Temporal lobe (tissue), 2 donors: ENCODE measurements around a stretch of chr2.

DNA sequence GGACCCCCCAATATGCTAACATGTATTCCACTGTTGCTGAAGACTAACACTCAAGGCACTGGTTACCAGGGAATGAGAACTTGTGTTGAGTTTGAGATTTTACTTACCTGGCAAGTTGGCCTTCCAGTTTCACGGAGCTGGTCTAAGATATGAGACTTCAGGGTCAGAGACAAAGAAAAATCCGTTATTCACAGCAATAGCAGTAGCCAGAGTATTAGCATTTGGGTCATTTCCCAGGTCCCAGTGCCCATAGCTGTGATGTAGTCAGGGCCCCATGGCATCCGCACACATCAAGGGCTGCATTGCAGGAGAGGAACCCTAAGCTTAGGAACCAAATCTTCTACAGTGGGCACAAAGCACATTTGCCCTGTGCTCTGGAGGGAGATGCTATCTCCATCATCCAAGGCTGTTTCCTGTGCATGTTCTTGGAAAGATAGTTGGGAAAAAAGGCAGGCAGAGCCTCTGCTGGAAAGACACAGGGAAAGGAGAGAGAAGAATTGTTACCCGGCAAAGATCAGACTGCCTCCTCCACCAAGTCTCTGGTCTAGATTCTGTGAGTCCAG, 88.3 kb downstream of the GBX2 start:
- RAMPAGE, long total RNA, result no peak

- RAMPAGE, long total RNA, result no peak
Observed at GRCh38 chr2:236488775-236488974, 18.6 kb downstream of the IQCA1 start.

- RAMPAGE, long total RNA, result no peak
Observed at GRCh38 chr2:236545737-236546207, 23.9 kb upstream of the ACKR3 start.

DNA sequence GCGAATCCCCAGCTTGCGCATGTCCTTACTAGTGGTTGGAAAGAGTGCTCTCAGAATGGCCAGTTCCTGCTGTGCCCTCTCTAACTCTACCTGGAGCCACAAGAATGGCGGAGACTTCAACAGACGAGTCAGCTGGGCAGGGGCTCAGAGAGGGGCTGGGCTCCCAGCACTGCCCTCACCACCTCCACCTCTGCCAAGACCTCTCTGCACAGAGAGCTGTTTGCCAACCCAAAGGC, 13.2 kb downstream of the ACKR3 start:
- RAMPAGE, long total RNA, result no peak

GRCh38 chr2:236976379-236977013, 109.2 kb upstream of the COPS8 start:
- RAMPAGE, long total RNA, result no peak

DNA sequence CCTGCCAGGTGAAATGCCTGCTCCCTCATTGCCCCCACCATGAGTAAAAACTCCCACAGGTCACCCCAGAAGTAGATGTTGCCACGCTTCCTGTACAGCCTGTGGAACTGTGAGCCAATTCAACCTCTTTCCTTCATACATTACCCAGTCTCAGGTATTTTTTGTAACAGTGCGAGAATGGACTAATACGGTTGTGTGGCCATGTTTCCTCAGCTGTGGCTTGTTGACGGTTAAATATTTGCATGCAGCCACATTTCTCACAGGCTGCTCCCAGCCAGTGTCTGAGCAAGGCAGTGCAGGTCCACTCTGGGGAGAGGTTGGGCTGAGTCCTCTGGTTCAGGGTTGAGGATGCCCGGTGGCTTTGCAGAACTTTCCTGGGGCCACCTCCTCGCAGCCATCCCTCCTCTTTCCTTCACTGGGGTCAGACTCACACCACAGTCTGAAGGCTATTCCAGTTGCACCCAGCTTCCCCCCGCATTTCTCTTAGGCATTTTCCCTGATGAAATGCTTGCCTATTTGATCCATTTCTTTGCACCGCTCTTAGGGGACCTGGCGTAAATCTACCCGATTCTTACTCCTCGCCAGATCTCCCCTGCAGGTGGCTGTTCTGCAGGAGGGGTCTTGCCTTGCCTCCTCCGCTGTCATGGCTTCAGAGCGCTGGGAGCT, 27.6 kb upstream of the COPS8 start:
- RAMPAGE, long total RNA, result no peak

- RAMPAGE, long total RNA, result no peak
Observed at GRCh38 chr2:237059200-237059928, 26.3 kb upstream of the COPS8 start.

DNA sequence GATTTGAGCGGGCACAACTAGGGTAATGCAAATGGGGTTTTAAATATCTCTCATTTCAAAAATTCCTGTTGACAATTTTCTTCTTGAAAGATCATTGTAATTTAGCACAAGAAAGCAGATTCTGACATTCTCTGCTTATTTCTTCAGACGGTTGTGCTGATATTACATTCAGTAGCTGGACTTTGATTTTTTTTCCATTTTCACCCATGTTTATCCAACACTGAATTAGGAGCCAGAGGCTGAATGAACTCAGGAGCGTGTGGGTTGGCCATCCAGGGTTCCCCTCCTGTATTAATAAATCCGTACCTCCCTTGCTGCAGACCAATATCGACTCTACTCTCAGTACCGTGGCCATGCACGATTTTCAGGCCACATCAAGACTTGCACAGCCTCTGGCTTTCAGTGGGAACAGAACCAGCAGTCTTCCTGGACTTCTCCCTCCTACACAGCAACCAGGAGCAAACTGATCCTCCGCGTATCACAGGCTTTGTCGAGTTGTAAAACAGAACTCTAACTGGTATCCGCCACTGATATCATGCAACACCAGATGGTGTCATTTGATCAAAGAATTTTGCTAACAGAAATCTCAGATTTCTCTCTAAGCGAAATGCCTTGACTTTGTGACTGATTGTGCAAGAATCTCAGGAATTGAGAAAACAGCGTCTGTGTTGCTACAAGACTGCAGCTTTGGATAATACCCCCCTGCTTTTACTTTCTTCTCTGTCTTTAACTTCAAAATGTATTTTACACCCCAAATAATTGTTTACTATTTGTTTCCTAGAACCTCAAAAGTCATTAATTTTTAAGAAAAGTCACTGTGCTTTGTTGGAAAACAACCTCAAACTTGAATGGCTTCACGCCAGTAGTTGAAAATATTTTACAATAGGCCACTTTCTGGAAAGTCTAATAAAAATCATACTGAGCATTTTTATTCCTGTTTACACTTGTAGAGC, 85.7 kb downstream of the COPS8 start:
- RAMPAGE, long total RNA, result no peak

DNA sequence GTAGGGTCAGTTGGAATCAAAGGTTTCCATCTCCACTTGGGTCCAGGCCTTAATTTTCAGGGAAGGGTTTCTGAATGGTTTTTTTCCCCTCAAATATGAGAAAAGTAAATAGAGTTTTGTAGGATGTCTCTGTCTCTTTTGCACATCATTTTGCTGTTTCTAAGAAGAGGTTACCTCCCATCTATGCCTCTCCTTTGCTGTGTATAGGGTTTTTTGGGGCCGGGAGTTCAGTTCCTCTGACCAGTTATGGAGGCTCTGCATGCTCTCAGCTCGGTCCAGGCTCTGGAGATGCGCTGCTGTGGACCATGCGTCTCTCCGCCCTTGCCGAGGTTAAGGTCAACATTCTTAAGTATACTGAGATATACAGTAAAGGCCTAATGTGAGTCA, 98.3 kb downstream of the COPS8 start:
- RAMPAGE, long total RNA, result no peak

- RAMPAGE, long total RNA, result no peak
Observed at GRCh38 chr2:237208213-237208716, 122.6 kb downstream of the COPS8 start.

DNA sequence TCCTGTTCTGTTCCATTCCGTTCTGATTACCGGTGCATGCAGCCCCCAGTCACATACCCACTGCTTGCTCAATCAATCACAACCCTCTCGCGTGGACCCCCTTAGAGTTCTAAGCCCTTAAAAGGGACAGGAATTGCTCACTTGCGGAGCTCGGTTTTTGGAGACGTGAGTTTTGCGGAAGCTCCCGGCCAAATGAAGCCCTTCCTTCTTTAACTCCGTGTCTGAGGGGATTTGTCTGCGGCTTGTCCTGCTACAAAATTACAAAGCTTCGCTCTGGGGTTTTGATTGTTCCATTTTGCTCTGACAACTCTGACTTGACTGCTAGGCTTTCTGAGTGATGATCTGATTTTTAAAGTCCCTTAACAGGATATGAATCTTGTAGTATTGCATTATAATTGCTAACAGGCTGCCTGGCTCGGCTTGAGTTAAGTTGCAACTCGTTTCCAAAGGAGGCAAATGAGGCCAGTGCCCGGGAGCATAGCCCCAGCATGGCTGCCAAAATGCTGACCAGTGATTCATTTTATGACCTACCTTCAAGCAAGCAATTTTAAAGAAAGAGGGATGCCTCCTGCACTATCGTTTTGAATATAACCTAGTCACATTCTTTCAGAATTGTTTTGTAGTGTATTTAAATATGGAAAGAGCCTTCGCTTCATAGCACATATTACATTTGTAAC, 135.5 kb downstream of the COL6A3 start:
- RAMPAGE, long total RNA, result no peak

GRCh38 chr2:237403031-237403391, 11.0 kb downstream of the COL6A3 start:
- RAMPAGE, long total RNA, result no peak

GRCh38 chr2:237471484-237471927, 15.5 kb upstream of the MLPH start:
- RAMPAGE, long total RNA, result no peak

GRCh38 chr2:237482036-237482853, 4.8 kb upstream of the MLPH start:
- RAMPAGE, long total RNA, result no peak

- RAMPAGE, long total RNA, result no peak
Observed at GRCh38 chr2:237483316-237483852, 3.7 kb upstream of the MLPH start.

DNA sequence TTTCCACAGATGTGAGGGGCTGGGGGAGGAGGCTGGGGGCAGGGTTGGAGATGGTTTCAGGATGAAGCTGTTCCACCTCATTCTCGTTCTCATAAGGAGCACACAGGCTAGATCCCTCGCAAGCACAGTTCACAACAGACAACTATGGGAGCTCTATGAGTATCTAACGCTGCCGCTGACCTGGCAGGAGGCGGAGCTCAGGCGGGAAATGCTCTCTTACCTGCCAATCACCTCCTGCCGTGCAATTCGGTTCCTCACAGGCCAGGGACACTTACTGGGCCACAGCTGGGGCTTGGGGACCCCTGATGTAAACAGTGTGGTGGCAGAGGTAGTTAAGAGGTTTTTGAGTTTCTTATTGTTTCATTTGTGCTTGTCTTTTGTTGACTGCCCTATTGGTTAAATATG, 9.9 kb downstream of the MLPH start:
- RAMPAGE, long total RNA, result no peak

- RAMPAGE, long total RNA, result no peak
Observed at GRCh38 chr2:237501708-237502463, 14.8 kb downstream of the MLPH start.

- RAMPAGE, long total RNA, result no peak
Observed at GRCh38 chr2:237513174-237514268, 26.5 kb downstream of the MLPH start.

DNA sequence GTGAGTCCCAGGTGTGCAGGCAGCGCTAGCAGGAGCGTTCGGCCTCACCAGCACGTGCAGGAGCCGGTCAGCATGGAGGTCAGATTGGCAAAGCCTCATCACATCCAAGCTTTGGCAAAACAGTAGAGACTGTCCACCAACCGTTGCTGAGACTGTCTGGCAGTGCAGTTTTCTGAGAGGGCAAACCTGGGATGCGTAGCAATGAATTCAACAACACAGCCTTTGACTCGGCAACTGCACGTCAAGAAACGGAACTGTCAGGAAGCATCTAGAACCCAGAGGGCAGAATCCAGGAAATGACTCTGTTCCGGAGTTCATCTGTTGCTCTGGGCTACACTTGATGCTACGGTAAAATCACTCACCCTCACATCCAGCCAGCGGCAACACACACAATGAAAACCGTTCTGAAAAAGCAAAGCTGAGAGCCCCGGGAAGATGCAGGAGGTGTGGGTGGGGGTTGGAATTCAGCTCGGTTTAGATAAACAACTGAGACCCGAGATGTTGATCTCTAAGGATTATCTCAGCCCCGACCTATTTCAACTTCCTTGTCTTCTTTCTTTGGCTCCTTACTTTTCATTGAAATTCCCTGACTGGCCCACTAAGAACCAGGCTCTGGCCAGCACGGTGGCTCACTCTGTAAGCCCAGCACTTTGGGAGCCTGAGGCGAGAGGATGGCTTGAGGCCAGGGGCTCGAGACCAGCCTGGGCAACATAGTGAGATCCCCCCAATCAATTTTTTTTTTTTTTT, 13.2 kb upstream of the RAB17 start:
- RAMPAGE, long total RNA, result no peak

DNA sequence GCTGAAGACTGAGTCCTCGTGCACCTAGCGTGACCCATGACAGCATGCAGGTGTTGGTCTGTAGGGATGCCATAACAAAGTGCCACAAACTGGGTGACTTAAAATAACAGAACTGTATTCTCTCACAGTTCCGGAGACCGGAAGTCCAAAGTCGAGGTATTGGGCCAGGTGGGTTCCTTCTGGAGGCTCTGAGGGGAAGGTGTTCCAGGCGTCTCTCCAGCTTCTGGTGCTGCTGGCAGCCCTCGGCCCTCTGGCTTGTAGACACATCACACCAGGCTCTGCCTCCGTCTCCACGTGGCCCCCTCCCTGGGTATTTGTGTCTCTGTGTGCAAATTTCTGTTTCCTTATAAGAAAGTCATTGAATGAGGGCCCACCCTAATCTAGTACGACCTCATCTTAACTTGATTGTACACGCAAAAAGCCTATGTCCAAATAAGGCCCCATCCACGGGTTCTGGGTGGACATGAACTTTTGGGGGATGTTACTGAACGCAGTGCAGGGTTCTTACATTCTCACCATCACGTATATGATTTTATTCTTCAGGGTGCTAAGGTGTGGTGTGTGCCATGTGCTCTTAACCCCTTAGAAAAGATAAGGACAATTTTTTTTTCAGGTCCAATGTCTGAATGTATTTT, 34.6 kb downstream of the LRRFIP1 start:
- RAMPAGE, long total RNA, result no peak